Right cardiac atrium (tissue), 1 donor: ENCODE measurements around a stretch of chr13.

DNA sequence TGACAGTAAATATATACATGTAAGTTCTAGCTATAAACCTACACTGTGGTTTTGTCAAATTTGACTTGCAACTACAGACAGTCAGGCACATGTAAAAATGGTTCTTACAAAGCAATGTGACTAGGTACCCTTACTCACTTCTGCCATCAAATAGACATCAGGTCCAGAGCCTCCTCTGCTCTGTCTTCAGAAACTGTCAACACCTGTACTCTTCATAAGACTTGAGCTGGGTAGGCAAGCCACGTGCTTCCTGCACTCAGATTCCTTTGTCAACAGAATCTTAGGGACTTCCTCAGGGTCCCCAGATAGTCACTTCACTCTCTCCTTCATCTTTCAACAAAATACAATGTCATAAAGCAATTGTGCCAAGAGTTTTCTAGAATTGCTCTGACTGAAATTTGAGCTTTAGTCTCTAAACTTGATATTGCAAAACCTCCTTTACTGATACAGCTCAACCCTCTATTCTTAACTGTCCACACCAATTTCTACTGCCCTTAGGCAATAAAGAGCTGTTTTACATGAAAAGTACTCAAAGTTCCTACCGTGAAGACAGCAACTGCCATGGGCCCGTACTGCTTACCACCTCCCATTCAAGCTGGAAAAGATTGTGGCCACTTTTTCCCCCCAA, 179.9 kb downstream of the IRS2 start:
- PRO-cap, result no peak

DNA sequence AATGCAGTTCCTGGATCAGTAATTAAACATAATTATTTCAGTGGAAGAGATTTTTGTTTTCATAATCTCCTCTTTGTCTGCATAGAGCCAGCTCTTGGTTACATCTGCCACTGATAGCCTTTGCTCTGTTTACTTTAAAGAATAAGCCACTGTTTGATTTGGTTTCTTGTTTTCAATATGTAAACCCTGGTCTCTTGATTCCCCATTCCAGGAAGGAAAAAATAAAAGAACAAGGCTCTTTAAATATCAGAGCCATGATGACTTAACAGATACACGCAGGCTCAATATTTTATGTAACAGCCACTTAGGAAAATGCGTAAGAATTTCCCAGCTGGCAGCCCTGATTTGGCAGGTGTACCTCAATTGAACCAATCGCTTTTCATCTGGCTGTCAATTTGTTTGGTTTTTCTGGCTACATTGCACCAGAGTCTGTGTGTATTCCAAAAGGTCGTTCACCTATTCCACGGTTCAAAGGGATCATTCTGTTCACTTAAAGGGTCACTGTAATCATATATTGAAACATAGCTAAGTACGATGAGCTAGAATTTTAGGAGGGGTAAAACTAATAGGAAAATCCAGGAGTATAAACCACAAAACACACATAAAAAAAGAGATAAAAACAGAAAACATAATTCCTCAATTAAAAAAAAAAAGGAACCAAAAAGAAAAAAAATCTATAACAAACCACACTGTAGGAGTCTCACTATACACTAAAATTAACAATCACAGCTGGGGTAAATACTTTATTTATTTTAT, 65.5 kb downstream of the IRS2 start:
- PRO-cap, result no peak

DNA sequence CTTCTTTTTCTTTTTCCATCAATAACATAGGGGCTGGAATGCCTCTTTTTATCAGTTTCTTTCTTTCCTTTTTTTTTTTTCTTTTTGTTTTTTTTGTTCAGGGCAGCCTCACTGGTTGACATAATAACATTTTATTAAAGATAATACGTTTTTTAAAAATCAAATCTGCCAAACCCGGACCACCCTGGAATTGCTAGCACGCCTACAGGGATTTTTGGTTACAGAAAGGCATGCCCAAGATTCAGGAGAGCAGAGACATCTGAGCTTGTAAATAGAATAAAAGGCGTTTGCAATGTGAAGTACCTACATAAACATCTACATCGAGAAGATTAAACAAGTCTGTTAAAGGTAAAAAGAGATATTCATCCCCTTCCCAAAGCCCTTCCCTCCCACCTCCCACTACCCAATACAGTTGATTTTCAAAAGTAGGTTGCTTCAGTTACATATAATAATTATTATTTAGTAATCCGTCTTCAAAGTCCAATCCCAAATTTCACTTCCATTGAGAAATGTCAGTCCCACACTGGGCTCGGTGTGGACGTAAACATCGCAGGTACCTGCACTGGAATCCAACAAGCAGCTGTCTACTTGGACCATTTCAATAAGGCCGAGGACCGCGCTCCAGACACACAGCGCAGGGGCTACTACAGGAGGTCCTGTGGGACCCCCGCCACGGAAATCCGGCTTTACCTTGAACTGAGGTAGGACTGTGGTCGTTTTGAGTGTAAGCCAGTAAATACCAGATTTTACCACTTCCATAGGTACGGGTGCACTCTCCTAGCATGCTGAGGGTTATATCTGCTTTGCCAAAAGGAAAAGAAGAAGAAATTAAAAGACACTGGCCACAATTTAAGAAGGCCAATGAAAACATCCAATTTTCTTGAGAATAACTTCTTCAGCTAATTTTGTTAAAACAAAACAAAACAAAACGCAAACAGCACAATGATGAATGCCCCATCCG, 31.0 kb downstream of the IRS2 start:
- PRO-cap, result no peak

- PRO-cap, result no peak
These were observed 6.5 kb downstream of the IRS2 start for GRCh38 chr13:109779959-109780286.

- PRO-cap, result no peak
These were observed 2.1 kb upstream of the IRS2 start for GRCh38 chr13:109788535-109788918.

DNA sequence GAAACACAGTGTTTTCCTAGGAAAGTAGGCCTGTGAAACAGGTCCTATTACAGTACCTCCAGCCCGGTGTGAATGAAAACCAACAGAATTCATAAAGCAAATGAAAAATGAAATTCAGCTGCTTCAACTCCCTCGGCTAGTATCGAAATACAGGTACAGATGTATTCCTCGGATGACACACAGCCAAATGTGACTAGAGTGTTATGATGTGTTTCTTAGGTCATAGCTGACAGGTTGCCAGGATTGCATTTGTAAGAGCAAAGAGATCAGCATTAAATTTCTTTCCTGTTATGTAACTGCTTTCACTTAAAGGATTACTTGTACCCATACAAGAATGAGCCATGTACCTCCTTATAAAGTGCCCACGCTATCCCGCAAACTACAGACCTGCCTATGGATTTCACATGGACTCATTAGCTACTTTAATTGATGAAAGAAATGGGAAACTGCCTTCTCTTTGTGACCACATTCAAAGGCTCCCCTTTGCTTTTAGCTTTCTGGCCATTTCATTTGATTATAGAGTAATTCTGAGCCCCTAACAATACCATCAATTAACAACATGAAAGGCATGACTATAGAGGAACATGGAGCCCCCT, 152.2 kb upstream of the IRS2 start:
- PRO-cap, result no peak

- PRO-cap, result no peak
These were observed 238.0 kb upstream of the IRS2 start for GRCh38 chr13:110024377-110024779.

DNA sequence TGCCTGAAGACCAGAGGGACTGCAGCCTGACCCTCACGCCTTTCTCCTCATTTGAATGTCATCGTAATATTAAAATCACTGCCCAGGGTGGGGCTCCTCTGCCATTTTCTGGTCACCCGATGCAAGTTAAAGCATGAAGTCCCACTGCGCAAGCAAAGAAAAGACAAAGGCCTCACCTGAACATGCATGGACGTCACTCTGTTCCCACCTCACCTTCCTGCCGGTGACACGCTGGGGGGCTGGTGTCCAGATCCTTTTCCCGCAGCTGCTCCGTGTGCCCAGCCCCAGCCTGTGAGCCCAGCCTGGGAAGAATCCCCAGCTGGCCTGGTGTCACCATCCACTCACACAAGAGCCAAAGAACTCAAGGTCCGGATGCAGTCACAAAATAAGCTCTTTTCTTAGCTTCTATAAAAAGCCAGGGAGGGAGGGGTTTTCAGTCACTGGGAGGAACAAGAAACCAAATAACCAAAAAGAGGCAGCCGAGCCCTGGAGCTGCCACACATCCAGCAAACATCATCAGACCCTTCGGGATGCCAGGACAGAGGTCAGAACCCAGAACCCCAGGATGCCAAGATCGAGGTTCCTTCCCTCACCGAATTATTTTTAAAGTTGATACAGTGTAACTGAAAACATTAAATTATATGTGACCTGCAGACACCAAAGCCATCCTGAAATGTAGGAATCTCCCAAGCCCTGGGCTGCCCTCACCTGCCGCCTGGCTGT, 249.8 kb downstream of the COL4A1 start:
- PRO-cap, result no peak

DNA sequence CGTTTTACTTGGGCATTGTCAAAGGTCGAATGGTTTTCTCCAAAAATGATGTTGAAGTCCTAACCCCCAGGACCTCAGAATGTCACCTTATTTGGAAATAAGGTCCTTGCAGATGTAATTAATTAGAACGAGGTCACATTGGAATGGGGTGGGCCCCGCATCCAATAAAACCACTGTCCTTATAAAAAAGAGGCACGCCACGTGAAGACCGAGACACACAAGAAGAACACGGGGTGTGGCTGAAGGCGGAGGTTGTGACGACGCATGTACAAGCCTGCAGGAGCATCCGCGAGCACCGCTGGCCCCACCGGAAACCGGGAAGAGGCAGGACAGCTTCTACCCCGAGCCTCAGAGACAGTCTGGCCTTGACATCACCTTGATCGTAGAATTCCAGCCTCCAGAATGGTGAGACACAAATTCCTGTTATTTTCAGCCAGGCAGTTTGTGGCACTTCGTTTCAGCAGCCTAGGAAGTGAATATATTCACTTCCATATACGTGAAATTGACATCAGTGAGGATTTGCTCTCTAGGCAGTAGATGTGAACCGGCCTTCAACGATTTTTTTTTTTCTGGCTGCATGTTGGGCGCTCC, 177.9 kb downstream of the COL4A1 start:
- PRO-cap, result no peak

- PRO-cap, result no peak
These were observed 177.4 kb downstream of the COL4A1 start for GRCh38 chr13:110129593-110130005.

- PRO-cap, result no peak
These were observed 168.4 kb downstream of the COL4A1 start for GRCh38 chr13:110138535-110138967.

DNA sequence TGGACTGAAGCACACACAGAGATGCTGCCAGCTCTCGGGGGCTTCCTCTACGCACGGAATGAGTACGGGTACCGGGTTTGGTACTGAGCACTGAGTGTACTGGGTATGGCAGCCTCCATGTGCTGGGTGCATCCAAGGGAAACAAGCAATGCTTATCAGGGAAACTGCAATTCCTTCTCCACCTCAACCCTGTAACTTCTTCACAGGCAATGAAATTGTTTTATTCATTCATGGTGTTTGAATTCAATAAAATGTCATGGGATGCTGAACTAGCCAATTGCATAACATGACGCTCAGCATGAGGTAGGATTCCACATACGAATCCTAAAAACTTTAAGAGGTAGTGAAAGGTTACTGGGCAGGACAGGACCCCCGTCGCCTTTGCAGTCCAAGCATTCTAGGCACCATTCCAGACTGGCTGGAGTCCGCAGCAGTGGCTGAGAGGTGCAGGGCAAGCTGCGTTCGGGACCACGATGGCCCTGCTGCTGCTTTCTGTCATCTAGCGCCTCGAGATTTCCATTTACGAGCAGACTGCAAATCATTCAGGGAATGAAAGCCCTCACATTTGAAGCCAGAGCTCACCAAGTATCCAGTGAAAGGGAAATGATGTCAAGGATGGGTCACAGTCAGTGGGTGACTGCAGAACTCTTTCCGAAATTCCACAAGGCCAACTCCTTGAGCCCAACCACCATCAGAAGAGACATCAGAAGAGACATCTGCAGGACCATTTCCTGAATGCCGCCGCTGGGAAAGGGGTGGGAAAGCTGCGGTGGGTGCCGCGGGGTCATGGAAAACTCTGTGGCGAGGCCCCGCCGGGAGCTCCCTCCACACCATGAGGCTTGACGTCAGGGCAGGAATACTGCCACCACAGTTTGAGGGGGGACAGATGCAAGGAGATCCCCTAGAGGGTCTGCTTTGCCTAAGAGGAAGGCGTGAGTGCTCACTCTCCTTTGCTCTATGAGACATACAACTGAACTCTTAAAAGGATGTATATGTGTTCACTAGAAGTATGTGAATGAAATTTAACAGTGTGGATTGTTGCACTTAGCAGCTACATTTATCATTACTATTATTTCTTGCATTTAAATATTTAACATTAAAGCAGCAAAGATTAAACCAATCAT, 88.3 kb downstream of the COL4A1 start:
- PRO-cap, result no peak

- PRO-cap, result no peak
These were observed 44.5 kb downstream of the COL4A1 start for GRCh38 chr13:110262365-110262958.

- PRO-cap, result no peak
These were observed 25.2 kb downstream of the COL4A1 start for GRCh38 chr13:110281563-110282304.

- PRO-cap, result no peak
These were observed 5.6 kb downstream of the COL4A2 start for GRCh38 chr13:110312500-110313266.

- PRO-cap, result no peak
These were observed 29.5 kb downstream of the COL4A2 start for GRCh38 chr13:110336437-110337082.

DNA sequence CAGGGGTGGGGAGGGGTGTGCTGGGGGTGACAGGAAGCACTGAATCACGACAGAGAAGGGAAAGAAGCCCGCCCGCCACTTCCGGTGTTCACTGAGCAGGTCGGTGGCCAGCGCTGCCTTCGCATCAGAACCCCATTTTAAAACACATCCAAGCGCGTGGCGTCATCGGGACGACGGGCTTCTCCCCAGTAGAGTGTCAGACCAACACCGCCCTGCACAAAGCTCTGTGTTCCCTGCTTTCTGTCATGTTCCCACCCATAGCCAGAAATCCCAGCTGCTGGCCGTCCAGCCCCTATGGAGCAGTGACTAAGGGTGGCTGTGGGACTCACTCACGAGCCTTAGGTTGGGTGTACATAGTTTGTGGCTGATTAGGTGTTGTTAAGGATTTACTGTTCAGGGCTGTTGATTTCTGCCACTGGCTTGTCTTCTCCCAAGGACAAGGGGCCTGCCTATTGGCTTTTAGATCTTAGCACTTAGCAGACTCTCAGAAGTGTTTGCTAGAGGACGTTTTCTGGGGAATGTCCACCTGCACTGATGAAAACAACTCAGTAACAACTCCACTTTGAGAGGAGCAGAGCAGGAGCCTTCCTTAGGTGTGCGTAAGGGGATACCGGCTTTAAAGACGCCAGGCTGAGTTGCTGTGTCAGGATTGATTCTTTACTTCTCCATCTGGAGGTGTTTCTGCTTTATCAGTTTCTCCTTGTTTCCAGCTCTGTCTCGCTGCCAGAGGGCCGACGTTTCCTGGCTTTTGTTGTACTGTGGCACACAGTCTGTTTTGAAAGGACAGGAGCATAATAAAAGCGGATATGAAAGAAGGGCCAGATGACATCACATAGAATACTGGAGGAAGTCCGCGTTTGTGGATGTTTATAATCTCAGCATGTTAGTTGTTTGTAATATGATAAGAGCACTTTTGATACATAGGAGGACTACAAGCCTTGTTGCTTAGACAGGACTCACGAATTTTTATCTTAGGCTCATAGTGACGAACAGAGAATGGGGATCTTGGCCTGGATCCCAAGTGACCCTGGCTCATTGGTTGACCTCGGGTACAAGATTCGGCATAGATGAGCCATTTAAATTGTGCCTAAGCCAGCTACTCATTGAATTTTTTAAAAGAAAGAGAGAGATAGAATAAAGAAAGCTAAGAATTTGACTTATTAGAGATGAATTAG, 34.3 kb downstream of the COL4A2 start:
- PRO-cap, result bidirectional peak, plus-strand start at position 78 of the sequence, minus-strand start outside the sequence

DNA sequence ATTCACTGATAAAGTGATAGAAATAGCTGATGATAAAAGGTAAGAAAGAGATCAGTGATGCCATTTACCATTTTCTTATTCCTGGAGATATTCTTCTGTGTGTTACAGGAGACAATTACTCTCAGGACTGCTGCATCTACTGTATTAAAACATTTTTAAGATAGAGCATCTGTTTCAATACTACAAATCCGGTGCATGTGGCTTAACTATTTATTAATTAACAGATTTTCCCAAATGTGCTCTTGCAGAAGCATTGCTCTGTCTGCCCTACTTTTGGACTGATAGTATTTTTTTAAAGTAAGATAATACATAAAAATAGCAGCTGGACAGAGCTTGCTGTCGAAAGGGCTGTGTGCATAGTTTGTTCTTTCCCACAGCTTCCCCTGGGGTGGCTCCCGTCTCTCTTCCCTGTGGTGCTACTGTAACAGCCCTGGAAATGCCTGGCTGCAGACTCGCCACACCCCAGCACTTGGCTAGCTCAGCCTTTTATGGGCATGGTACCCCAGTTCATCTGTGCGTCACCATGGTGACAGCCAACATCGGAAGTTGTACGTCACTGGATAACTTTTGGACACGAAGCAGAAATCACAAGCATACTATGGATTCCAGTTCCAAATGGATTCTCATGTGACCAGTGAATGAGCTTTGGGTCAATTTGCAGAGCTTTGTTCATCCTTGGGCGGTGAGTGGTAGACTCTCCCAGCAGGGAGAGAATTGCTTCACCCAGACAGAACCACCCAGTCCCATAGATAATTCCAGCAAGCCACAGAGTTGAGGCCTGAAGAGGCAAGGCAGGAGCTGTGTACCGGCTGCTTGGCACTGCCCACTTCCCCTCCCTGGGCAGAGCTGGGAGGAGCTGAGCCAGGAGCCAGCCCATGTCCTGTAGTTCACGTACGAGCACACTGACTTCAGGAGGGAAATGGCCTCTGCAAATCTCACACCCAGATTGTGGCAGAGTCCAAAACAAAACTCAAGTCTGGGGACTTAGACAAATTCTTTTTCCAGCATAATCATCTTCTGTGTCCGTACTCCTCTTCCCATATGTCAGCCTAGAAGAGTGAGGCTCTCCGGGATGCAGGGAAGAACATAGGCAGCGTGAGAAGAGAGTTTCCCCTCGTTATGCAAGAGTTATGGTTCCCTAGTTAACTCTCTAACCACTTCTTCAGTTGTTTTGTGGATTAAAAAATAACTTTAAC, 54.3 kb downstream of the COL4A2 start:
- PRO-cap, result no peak

DNA sequence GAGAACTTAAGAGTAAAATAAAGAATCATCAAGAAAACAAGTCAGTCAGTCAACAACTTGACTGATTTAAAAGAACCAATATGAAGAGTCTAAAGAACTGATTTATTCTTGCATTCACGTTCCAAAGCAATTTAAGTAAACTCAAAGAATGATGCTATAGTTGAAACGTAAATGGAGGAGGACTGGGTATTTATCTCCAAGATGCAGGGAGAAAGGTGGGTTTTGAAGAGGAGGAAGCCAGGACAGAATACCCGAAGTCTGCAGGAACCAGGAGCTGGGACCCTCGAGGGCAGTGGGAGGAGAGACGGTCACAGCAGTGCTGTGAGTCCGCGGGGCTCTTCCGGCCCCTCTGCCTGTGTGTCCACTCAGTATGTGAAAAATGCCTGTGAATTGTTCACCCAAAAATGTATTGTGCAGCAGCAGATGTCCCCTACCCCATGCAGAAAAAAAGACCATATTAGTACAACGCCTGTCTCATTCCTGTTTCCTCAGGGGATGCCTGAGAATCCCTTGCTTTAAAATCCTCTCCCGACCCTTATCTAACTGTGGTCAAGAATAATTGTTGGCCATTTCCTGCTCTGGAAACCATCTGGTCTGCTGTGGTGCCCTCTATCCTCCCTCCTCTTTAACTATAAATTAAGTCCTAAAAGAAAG, 85.2 kb downstream of the COL4A2 start:
- PRO-cap, result no peak

DNA sequence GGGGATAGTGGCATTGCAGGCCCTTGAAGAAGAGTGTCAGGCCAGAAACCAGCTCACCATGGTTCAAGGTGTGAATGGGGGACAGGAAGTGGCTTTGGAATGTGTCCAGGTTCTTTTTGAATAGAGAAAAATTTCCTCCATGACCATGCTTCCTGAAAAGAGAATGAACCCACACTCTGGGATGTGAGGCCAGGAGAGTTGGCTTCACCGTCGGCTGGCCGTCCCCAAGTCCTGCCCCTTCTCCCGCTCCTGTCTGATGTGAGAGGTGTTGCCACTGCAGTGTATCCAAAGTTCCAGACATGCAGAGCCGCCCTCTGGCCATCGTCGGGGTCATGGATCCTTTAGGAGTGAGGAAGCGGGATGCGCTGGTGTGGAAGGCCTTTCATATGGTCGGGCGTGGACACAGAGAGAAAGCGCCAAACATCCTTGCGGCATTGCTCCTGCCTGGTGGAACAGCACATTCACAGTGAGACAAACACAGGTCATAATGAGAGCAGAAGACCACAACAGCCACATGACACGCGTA, 101.2 kb downstream of the COL4A2 start:
- PRO-cap, result no peak